ENCODE measurements around a stretch of chr5.

GRCh38 chr5:33320869-33321547, 119.8 kb upstream of the TARS1 start:
- RAMPAGE, long total RNA, result no peak
- RRBS, result no CpG with 5 or more reads among the region's 3 CpGs

- RAMPAGE, long total RNA, result no peak
- RRBS, result no CpG with 5 or more reads among the region's 10 CpGs
Observed at GRCh38 chr5:33441505-33441951, 763 bp downstream of the TARS1 start.

DNA sequence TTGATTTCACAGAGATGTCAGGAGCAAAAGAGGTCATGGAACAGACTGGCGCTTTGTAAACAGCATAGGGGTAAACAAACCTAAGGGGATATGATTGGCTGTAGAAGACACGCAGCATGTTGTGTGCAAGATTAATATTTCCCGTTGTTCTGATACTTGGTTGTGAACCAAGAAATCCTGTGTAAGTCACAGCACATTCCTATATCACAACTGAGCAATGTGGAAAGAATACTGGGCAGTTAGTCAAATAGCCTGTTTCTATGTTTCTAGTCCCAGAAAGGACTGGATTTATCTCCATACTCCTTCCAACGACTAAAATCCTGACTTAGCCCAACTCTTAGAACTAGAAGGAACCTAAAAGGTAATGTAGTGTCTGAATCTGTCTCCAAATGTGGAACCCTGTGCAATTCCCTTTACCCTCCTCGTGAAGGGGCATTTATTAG, 3.1 kb downstream of the ADAMTS12 start:
- RAMPAGE, long total RNA, result no peak
- RRBS, result no CpG with 5 or more reads among the region's 5 CpGs

DNA sequence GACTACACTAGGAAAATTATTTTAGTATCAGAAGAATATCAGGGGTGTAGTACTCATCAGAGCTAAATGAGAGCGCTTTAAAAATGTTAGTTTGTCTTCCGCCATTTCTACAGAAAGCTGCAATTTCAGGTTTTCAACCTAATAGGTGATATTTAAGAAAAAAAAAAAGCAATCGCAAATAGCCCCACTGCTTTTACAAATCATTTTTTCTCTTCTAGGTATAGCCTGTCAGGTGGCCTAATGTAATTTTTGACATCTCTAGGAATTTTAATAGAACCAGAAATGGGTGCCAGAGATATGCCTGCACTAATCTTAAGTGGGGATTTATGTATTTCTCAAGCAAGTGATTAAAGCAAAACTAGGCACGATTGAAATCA, 746 bp upstream of the AMACR start:
- RAMPAGE, long total RNA, result no peak
- RRBS, result no CpG with 5 or more reads among the region's 4 CpGs

- RAMPAGE, long total RNA, result no peak
- RRBS, result no CpG with 5 or more reads among the region's 13 CpGs
Observed at GRCh38 chr5:34487063-34488019, 168.8 kb upstream of the RAI14 start.

- RAMPAGE, long total RNA, result no peak
- RRBS, result no CpG with 5 or more reads among the region's 7 CpGs
Observed at GRCh38 chr5:34498775-34499522, 157.2 kb upstream of the RAI14 start.

DNA sequence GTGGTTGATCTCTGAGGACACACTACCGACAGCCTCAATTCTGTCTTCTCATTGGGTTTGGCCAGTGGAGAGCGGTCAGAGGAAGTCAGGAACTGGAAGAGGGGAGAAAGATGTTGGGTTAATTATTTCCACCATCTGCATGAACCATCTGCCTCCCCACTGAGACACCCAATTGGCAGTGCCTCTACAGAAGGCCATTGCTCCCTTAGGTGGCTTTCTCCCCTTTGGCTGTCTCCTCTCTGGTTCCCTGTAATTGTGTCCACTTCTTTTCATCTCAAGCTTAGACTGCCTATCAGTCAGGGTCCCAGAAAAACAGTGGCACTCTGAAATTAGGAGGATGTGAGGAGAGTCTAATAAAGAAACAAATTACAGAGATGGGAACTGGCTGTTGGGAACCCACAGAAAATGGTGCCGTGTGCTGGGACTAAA, 154.2 kb upstream of the RAI14 start:
- RAMPAGE, long total RNA, result no peak
- RRBS, result no CpG with 5 or more reads among the region's 3 CpGs

DNA sequence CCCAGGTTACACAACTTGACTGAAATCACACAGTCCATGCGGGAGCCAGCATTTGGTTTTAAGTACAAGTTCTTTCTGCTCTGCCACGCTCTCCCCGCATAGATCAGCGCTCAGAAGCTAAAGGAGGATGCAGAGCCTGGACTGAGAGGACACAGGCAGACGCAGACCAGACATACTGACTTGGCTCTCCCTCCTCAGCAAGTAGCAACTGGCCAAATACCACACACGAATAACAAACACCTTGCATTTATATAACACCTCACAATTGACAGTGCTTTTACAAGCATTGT, 126.2 kb upstream of the RAI14 start:
- RAMPAGE, long total RNA, result no peak
- RRBS, result no CpG with 5 or more reads among the region's 6 CpGs

DNA sequence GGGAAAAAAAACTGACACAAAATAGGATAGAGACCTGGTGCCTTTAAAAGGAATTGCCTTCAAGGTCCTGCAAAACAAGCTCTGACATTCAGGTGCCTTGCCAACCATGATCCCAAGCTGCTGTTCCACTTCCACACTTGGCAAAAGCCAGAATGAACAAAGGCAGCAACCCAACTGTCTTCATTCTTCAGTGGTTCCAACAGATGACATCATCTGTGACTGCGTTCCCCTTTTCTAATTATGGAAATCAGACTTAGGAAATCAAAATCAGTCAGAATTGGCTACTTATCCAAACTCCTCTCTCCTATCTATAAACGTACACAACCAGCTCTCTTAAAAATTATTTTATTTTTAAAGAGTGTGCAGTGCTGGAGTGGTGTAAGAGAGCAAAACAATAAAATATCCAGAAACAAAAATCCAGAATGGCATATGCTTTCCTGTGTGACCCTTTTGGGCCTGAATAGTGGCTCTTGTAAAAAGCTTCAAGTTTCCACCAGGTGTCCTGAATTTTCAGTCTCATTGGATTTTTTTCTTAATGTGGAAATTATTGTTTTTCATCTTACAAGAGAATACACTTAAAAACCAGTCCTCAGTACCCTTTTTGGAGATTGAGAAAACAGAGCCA, 103.8 kb upstream of the RAI14 start:
- RAMPAGE, long total RNA, result no peak
- RRBS, result no CpG with 5 or more reads among the region's 2 CpGs

DNA sequence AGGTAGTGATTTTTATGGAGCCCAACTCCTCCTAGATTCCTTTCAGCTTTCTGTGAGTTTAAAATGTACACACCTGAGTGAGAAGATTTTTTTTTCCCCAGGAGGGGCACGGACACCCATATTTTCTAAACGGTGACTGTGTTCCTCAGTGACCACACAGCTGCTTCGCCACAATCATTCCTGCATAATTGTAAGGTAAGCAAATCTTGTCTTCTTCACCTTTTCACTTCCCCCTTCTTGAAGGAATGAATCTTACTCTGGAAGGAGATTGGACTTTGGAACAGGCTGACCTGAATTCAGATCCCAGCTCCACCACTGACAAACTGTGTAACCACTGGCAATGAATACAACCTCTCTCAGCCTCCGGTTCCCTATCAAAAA, 99.8 kb upstream of the RAI14 start:
- RAMPAGE, long total RNA, result no peak
- RRBS, result no CpG with 5 or more reads among the region's 4 CpGs

GRCh38 chr5:34598200-34598711, 57.9 kb upstream of the RAI14 start:
- RAMPAGE, long total RNA, result no peak
- RRBS, result no CpG with 5 or more reads among the region's 3 CpGs

- RAMPAGE, long total RNA, result no peak
- RRBS, result no CpG with 5 or more reads among the region's 8 CpGs
Observed at GRCh38 chr5:34686476-34687214, 30.5 kb downstream of the RAI14 start.

GRCh38 chr5:34699468-34699742, 43.3 kb downstream of the RAI14 start:
- RAMPAGE, long total RNA, result no peak
- RRBS, result no CpG with 5 or more reads among the region's 2 CpGs

GRCh38 chr5:34699743-34700286, 43.7 kb downstream of the RAI14 start:
- RAMPAGE, long total RNA, result no peak
- RRBS, result no CpG with 5 or more reads among the region's 8 CpGs

- RAMPAGE, long total RNA, result no peak
- RRBS, result no CpG with 5 or more reads among the region's 18 CpGs
Observed at GRCh38 chr5:34937207-34937704, 7.9 kb downstream of the DNAJC21 start.

- RAMPAGE, long total RNA, result no peak
- RRBS, result no CpG with 5 or more reads among the region's 11 CpGs
Observed at GRCh38 chr5:35247252-35248128, 17.2 kb upstream of the PRLR start.

DNA sequence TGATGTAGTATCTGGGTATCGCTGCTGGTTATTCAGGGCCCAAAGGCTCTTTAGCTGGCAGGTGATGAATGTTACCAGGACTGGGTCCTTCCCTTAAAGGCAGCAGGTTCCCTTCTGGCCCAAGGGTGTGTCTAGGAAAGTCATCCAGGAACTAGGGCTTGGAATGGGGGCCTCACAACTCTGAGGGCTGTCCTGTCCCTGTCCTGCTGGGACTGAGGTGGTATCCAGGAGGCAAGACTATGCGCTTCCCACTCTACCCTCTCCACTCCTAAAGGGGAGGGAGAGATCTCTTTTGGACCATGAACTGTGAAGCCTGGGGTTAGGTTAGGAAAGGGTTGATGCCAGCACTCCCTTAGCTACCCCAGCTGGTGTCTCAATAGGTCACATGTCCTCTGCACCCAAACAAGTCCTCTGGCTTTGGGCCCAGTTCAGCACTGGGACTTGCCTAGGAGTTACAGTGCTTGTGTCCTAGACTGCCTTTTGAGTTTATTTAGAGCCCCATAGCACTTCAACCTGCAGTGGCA, 22.4 kb upstream of the RANBP3L start:
- RAMPAGE, long total RNA, result no peak
- RRBS, result no CpG with 5 or more reads among the region's 2 CpGs

DNA sequence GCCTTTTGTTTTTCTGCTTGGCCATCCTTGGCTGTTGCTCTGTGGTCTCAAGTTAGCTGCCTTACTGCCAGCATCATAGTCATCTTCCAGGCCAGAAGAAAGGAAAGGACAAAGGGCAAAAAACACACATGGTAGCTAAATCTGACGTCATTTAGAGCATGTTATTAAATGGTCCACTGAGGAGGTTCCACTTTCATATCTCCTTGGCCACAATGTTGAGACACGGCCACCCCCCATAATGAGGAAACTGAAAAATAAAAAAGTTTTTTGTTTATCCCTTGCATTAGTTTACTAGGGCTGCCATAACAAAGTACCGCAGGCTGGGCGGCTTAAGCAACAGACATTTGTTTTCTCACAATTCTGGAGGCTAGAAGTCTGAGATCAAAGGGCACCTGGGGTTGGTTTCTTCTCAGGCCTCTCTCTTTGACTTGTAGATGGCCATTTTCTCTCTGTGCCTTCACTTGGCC, 106.4 kb upstream of the NIPBL start:
- RAMPAGE, long total RNA, result no peak
- RRBS, result no CpG with 5 or more reads among the region's 4 CpGs

GRCh38 chr5:36874994-36875751, 1.4 kb upstream of the NIPBL start:
- RAMPAGE, long total RNA, result no peak
- RRBS, result no CpG with 5 or more reads among the region's 27 CpGs

DNA sequence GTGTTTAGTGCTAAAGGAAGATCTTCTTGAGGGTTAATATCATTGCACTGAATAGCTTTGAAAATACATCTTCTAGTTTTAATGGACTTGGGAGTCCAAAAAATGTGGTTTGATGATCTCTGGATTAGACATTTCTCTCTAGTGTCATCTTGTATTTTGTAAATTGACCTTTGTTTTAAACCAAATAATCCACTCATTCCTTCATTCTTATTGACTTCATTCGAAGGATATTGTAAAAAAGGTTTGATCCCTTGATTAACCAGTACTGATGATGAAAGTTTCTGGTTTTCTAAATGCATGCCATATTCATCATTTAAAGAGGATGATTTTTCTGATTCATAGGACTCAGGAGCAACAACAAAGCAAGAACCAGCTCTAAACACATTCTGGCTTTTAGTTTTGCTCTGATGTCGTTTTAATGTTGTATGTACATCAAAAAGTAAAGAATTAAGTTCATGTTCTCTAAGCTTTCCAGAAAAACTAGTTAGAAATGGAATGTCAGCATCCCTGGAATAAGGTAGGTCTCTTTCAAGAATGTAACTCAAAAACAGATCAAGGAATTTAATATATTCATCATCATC, 66.1 kb downstream of the CPLANE1 start:
- RAMPAGE, long total RNA, result no peak
- RRBS, result no CpG with 5 or more reads among the region's 2 CpGs

All from kidney epithelial cell (primary cell).